Glomerular endothelial cell (primary cell): ENCODE data around the genes KCNH3, PRPF40B, AQP2, RACGAP1, SMARCD1, LIMA1 and TMPRSS12.

- RAMPAGE, long total RNA: no peak
These were observed 12.4 kb upstream of the TUBA1A start for GRCh38 chr12:49201217-49201804.

DNA sequence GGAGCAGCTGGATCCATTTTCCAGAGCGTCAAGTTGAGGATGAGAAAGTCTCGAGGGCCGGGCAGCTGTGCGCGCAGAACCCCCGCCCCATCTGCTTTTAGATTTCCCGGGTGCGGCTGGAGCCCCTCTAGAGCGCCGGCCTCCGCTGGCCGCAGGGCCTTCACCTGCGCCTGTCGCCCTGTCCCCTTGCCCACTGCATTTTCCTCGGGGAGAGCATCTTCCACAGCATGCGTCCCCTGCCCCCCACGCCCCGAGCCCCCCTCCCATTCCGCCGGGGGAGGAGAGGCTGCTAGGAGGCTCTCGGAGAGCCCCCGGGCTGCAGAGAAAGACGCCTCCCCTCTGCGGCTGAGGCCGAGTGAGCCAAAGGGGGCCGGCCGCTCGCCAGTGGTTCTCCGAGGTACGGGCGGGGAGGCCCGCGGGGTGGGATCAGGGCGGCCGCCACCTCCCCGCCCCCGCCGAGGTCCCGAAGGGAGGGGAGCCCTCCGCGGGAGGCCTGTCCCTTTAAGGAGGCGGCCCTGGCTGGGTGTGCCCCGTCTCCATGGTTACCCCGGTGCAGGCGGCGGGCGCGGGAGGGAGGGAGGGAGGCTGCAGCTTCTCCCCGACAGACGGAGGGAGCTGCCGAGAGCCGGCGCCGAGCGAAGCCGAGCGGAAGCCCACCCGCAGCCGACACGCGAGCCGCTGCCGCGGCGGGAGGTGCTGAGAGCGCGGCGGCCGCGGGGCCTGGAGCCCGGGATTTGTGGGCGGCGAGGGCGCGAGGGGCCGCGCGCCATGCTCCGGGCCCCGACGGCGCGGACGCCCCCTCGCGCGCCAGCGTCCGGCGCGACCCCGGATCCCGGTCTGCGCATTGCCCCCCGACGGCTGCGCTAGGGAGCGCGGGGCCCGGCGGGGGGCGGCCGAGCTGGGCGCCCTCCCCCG lies at the start of gene KCNH3:
TSS of gene KCNH3 (plus strand) at position 583 of the 915 bp plus-strand sequence.
- RAMPAGE, long total RNA: no peak

GRCh38 chr12:49623144-49624294 lies at the start of gene PRPF40B:
PRPF40B (plus strand) TSS chr12:49623561.
- RAMPAGE, long total RNA: no peak

- RAMPAGE, long total RNA: no peak
These were observed 39.7 kb downstream of the PRPF40B start for GRCh38 chr12:49662894-49663721.

- RAMPAGE, long total RNA: no peak
These were observed at the start of gene AQP2 for GRCh38 chr12:49950535-49951060. AQP2 (plus strand) TSS chr12:49950737.

- RAMPAGE, long total RNA: no peak
These were observed 5.4 kb downstream of the AQP5 start for GRCh38 chr12:49966707-49967871.

DNA sequence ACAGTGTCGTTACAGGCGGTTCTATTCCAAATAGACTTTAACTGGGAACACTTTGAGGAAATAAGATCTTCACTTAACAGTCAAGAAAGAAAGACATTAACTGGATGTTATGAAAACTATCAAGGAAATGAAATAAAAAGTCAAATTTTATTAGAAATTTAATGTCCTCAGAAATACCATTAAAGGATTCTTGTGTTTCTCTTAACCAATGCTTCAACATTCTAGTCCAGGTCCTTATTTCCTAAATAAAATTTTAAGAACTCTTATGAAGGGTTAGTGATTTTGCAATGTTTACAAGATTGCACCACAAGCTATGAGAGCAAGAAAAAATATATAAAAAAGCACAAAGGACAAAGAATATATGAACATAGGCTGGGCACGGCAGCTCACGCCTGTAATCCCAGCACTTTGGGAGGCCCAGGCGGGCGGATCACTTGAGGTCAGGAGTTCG lies 7.8 kb downstream of the RACGAP1 start:
- RAMPAGE, long total RNA: no peak

DNA sequence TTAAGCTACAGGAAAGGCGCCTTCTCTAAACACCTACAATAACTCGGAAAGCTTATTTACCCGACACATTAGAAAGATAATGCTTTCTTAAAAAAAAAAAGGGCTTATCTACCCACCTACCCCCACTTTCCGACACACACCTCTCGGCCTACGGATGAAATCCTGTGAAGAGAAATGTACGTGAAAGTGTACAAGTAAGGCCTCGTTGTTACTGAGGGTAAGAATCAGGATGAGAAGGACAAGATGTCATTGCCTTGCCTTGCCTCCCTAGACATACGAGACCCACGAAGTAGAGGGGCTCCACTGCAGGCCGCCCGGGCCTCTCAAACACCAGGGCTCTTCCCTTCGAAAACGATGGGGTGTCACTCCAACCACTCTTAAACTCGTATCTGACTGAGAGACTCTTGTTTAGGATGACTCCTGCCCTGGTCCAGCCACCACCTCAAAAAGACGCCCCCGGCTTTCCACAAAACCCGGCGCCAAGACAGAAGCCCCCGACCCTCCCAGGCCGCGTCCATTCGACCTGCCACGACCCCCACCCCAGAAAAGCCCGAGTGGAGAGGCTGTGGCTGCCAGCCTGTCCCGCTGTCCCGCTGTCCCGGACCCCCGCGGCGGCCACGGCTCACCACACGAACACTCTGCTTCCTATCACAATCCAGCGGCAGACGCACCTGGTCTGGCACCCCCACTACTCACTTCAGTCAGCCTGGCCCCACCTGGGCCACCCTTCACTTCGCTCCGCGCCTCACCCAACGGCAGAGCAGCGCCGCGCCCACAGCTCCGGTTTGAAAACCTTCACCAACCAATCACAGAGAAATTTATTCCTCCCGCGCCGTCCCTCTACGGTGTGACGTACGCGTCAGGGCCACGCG lies at the start of gene RACGAP1:
TSS of gene RACGAP1 (minus strand) at position 793 of the 872 bp plus-strand sequence.
- RAMPAGE, long total RNA: no peak

DNA sequence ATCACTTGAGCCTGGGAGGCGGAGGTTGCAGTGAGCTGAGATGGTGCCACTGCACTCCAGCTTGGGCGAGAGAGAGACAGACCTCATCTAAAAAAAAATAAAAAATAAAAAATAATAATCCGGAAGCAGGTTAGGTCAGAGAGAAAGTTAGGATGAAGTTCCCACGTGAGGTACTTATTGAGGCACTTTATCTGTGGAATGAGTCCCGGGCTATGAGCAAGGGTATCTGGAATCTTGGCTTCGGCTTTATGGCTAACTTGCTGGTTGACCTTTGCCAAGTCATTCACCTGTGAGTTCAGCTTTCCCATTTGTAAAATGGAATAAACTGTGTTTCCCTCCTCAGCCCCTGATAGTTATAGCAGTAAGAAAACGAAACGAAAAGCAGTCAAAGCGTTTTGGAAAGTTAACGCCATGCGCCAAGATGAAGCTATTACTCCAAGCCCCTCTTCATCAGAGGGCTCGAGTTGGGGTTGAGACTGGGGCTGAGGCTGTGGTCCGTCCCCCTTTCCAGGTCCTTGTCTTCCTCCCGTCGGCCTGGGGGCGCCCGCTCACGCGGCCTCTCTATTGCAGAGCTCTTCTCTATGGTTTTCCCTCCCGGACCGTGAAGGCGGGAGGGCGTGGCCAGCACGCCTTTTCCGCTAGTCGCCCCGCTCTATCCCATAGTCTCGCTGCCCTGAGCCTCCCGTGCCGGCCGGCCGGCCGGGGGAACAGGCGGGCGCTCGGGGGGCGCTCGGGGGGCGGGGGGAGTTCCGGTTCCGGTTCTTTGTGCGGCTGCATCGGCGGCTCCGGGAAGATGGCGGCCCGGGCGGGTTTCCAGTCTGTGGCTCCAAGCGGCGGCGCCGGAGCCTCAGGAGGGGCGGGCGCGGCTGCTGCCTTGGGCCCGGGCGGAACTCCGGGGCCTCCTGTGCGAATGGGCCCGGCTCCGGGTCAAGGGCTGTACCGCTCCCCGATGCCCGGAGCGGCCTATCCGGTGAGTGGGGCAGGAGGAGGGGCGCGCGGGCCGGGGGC lies at the start of gene SMARCD1:
TSS of gene SMARCD1 (plus strand) at position 766 of the 1,008 bp plus-strand sequence.
- RAMPAGE, long total RNA: start-site peak on the plus strand centred at position 774 of the sequence, 18 bp wide, 147 and 115 reads in 2 replicates

- RAMPAGE, long total RNA: no peak
These were observed 20.5 kb downstream of the COX14 start for GRCh38 chr12:50132376-50133093.

- RAMPAGE, long total RNA: no peak
These were observed 8.8 kb upstream of the CERS5 start for GRCh38 chr12:50175857-50176515.

DNA sequence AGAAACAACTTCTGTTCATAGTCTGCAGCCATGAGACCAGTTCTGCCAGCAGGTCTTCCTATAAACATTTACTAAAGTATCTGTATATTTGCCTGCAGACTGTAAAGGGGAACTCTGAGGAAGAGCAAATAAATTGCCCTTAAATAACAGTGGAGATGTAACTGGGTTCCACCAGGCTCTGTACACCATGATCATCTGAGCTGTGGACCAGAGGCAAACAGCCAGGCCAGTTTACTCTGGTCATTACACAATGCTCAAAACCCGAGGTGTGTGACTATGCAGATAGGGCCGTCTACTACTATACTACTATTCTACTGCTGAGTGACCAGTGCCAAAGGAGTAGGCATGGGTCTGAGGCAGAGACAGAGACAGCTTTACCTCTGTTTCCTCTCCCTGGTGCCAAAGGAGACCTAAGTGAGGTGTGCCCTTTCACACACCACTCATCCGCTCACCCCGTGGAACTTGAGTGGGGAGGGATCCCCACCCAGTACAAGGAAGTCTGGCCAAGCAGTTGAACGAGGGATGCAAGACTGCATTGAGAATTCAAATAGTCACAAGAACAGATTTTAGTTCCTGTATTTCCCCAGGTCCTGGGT lies 21.2 kb upstream of the CERS5 start:
- RAMPAGE, long total RNA: no peak

DNA sequence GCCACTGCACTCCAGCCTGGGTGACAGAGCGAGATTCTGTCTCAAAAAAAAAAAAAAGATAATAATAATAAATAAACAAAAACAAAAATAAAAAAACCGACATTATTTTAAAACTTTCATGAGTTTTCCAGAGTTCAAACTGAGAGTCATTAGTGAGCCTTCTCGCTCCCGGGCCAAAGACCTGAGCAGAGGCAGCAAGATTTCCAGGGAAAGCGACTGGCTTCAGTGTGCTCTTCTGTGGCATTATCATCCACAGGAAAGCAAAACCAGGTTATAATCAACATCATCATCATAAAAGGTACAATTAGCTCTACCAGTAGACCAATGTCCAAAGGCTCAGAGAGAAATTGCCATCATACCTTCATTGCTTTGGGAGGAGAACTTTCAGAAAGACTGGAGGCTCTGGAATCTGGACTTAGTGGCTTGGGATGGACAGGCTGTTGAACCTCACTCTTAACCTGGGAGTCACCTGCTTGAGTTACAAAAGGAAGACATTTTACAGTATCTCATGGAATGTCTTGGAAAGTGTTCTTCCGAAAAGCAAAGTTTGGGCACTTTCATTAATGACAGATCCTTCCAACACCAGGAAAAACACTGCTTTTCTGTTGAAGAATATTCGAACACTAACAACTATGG lies 25.0 kb upstream of the CERS5 start:
- RAMPAGE, long total RNA: no peak

DNA sequence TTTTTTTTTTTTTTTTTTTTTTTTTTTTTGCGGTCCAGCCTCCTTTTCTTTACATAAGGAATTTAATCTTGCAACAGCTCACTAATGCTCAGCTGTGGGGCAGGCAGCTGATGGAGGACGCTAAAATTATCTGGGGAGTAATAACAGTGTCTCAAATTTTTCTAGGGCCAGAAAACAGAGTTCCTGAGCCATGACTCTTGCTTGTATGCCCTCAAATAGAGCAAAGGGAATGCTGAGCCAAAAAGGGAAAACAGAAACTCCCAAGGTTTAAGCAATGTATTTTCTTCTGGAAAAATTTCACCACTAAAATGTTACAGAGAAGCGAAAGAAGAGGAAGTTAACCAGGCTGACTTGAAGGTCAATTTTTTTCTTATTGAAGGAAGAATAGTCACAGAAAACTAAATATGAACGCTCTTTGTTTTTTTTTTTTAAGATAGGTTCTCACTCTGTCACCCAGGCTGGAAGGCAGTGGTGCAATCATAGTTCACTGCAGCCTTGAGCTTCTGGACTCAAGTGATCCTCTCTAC lies 41.3 kb downstream of the LIMA1 start:
- RAMPAGE, long total RNA: no peak

DNA sequence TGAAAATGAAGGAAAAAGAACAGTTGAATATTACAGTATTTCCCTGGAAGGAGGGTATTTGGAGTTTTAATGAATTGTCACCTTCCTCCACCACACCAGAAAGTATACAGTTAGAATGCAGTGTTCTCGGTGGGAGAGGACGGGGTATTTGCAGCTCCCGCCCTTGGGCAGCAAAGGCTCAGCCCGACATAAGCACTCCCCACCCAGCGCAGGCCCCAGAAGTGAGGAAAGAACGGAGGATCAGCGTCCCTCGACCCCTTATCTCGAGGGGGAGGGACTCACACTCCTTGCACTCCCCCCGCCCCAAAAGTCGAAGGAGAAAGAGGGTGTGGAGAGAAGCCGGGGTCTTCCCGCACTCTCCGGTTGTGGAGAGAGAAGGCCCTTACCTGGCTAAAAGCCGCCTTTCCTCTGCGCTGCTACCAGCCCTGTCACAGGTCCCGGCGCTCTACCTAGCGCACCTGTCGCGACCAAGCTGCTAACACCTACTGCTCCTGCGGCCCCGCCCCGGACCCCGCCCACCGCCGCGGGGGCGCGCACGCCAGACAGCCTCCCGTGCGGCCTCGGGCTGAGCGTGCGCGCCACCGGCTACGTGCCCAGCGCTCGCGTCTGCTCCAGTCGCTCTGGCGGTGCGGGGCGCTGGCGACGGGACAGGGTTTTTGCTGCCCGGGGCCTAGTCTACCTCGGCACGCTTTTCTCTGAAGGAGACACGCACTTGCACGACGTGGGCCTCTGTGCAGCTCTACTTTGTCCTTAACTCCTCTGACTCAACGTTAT lies at the start of gene LIMA1:
TSS of gene LIMA1 (minus strand) at position 487 of the 774 bp plus-strand sequence.
- RAMPAGE, long total RNA: start-site peak on the minus strand centred at position 489 of the sequence, 13 bp wide, 121 and 77 reads in 2 replicates

DNA sequence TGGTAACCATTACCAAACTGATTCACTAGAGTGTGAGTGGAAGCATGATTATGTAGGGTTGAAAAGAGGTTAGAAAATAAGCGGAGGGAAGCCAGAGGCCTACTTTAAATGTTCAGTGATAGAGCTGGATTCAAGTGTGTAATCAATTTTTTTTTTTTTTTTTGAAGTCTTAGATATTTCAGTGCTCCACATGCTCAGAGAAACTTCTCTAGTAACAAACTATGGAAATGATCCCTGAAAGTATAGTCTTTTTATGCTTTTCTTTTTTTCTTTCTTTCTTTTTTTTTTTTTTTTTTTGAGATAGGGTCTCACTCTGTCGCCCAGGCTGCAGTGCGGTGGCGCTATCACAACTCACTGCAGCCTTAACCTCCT lies 16.5 kb upstream of the DIP2B start:
- RAMPAGE, long total RNA: no peak

DNA sequence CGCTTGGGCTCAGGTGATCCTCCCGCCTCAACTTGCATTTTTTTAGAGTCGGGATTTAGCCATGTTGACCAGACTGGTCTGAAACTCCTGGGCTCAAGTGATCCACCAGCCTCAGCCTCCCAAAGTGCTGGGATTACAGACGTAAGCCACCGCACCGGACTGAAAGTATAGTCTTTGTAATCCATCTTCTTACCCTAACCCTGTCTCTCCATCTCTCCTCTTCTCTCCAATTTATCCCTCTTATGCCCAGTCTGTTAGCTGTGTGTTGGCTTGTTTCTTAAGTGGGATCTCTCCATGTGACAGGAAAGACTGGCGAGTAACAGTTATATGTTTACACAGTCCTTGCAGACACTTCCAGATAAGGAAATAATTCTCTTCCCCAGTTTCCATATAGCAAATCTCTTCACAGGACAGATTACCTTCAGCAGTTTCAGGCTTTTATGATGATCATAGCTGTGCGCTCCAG lies 16.1 kb upstream of the DIP2B start:
- RAMPAGE, long total RNA: no peak

DNA sequence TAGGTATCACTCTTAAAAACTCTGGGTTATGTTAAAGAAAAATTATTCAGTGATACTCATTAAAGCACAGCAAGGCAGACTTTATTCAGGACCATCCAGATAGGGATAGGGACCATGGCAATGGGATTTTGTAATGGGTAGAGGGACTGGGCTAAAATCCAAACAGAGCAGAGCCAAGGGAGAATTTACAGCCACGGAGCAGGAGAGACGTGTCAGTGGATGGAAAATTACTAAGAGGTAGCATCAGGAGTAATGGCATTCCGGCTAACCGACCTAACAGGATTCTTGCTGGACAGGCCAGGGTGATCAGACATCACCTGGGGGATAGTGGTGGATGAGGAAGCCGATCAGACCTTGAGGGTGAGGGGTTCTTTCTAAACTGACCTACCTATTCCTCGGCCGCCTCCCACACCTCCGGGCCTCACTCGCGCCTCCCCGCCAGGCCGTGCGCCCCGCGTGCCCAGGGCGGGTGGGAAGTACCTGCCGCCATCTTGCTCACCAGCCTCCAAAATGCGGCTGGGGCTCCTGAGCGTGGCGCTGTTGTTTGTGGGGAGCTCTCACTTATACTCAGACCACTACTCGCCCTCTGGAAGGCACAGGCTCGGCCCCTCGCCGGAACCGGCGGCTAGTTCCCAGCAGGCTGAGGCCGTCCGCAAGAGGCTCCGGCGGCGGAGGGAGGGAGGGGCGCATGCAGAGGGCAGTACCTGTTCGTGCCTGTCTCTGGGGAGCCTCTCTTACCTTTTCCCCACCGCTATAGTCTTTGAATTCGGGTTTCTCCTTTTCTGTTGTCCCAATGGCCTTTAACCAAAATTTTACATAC lies at the start of gene TMPRSS12:
TSS of gene TMPRSS12 (plus strand) at position 472 of the 820 bp plus-strand sequence.
- RAMPAGE, long total RNA: no peak

DNA sequence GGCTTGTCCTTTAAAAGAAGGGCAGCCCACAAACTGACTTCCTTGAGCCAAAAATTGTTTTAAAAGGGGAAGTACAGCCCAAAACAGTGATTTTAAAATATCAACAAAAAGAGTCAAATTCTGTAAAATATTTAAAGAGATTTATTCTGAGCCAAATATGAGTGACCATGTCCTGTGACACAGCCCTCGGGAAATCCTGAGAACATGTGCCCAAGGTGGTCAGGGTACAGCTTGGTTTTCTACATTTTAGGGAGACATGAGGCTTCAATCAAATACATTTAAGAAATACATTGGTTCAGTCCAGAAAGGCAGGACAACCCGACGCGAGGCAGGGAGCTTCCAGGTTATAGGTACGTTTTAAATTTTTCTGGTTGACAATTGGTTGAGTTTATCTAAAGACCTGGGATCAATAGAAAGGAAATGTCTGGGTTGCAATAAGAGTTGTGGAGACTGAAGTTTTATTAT lies 1.1 kb upstream of the METTL7A start:
- RAMPAGE, long total RNA: no peak

DNA sequence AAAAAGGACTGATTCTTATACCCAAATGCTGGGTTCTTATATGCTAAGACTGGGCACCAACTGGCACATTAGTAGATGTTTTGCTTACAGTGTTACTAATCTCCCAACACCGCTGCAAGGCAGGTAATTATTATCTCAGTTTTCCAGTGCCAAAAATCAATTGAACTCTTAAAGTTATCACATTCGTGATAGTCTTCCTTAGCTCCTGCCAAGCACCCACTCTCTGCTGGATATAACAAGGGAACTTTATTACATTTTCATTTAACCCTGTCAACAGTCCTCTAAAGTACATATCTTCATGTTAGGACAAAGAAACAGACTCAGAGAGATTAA lies 2.6 kb downstream of the METTL7A start:
- RAMPAGE, long total RNA: no peak